Jejunum (tissue), 1 donor: ENCODE data around the genes ATP12A and RNF17.

DNA sequence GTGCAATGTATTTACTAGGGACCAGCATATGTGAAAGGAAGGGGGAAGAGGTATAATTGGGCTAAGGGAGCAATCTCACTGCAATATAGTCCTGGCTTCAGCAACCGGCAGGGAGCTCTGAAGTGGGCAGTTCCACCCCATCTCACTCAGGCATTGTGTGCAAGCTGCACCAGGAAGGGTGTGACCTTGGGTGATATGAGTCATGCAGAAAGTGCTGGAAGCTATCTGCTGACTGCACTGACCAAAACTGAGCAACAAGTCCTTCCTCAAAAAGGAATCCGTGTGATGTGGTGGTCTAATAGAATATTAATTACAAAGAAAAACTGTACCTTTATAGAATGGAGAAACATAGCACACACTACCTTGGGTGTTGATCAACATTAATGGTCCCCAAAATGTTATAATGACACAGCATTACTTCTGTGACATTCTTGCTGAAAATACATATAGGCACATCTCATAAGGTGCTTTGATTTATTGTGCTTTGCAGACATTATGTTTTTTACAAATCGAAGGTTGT lies 23.2 kb downstream of the ZDHHC20 start:
- PRO-cap, result unidirectional peak, minus-strand start at position 155 of the sequence

DNA sequence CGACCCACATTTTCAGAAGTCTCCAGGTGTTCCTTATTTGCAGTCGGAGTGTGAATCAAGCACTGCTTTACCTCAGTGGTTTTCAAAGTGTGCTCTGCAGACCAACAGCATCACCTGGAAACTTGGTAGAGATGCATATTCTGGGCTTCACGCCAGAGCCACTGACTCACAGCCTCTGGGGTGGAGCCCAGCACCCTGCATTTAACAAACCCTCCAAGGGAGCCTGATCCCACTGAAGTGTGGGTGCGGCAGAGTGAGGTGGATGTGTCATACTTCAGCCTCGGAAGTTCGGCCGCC lies 33.2 kb upstream of the MICU2 start:
- PRO-cap, result unidirectional peak, plus-strand start at position 229 of the sequence

DNA sequence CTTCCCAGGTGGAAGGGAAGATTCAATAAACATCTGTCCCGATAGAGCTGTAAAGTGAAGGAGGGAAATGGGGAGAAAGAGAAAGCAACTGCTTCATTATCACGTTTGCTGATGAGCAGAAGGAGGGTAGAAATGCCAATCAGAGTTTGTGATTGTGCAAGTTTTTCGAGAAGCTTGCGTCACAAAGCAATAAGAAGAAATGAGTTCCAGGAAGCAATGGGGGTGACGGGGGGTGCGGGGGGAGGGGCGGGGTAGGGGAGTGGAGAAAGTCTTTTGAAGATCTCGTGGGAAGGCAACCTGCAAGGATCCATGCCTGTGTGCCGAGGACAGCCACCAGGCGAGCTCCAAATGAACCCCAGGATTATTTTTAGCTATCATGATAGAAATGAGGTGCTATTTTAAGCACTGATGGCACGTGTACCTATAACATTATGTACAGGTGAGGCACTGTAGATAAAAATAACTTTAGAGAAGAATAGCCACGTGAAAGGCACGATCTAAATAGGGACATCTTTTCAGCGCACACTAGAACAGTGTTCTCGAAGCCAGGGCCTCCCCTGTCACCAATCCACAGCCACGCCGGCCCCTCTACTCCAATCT lies 224.3 kb downstream of the FGF9 start:
- PRO-cap, result bidirectional peak, plus-strand start at position 276 of the sequence, minus-strand start at position 107 of the sequence

GRCh38 chr13:22009473-22010131 lies 338.7 kb downstream of the FGF9 start:
- PRO-cap, result no peak

DNA sequence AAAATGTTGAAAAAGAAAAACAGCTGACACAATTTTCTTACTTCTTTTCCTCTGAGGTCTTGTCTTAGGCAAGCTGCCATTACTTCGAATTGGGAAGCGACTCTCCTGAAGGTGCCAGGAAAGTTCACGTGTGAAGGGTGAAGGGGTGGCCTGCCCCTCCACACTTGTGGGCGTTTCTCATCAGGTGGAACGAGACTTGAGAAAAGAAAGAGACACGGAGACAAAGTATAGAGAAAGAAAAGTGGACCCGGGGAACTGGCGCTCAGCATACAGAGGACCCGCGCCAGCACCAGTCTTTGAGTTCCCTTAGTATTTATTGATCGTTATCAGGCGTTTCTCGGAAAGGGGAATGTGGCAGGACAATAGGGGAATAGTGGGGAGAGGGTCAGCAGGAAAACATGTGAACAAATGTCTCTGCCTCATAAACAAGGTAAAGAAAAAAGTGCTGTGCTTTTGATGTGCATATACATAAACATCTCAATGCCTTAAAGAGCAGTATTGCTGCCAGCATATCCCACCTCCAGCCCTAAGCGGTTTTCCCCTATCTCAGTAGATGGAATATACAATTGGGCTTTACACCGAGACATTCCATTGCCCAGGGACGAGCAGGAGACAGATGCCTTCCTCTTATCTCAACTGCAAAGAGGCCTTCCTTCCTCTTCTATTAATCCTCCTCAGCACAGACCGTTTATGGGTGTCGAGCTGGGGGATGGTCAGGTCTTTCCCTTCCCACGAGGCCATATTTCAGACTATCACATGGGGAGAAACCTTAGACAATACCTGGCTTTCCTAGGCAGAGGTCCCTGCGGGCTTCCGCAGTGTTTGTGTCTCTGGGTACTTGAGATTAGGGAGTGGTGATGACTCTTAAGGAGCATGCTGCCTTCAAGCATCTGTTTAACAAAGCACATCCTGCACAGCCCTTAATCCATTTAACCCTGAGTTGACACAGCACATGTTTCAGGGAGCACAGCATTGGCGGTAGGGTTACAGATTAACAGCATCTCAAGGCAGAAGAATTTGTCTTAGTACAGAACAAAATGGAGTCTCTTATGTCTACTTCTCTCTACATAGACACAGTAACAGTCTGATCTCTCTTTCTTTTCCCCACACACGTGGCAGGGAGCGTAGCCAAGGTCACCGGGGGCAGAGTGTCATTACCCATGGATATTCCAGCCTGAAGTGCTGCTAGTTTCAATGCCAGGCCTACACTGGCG lies 366.9 kb upstream of the SGCG start:
- PRO-cap, result no peak

DNA sequence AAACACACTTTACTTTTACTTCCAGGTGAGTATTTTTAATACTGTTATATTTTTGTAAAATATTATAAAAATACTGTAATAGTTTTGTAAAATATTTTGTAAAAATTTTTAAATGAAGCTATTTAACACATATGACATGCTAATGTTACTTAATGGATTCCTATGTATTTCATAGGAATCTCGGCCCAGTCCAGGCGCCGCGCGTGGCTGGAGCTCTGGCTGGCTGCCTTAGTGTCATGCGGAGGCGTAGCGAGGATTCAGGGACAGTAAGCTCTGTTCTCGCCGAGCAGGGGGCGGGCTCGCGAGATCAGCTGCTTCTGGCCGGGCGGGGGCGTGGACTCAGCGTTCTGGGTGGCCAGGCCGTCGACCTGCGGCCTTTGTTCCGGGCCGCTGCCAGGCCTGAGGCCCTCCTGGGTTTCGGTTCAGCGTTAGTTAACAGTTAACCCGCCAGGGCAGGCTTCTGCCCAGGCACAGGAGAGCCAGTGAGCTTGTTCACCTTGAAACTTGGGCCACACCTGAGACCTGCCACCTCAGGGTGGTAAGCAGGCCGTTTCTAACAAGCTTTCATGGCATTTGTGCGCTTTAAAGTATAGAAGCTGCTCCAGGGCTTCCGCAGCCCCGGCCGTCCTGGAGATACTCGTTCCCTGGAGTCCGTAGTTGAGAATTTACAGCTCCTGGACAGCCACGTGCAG lies 332.3 kb upstream of the SGCG start:
- PRO-cap, result no peak

GRCh38 chr13:23470707-23471048 lies 37.2 kb upstream of the SACS start:
- PRO-cap, result no peak

DNA sequence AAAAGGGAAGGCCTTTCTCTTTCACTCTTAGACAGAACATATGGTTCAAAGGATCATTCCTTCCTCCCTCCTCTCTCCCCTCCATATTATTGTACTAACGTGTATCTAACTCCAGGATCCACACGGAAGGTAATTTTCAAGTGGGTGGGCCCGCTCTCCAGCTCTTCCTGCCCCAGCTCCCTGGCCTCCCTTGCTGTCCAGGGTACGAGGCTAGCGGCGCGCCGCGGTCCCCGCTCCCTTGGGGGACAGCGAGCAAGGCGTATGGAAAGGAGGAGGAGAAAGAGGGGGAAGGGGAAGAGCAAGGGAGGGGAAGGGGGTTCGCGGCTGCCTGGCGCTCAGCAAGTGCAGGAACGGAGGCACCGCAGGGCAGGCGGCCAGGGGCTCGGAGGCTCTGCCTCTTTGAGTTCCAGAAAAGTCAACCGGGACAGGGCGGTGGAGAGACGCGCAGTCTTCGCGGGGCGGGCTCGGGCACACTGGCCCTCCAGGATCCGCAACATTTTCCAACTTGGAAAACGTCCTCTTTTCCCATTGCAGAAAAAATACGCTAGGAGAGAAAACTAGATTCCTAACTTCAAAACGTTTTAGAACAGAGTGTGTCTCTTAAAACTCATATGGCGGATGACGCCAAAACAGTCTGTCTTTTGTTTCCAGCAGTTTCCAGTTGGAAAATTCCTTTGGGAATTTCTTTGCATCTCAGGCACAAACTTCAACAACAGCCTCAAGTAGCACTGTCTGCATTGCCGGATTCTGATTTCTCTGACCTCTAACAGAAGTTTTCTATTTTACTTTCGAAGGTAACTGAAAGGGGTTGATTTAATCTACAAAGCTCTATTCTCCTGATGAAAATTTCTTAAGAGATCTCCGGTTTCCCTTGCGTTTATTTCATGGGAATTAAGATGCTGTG lies 23.1 kb upstream of the TNFRSF19 start:
- PRO-cap, result no peak

GRCh38 chr13:23945708-23946094 lies 56.5 kb upstream of the MIPEP start:
- PRO-cap, result no peak

GRCh38 chr13:23966870-23967078 lies 77.6 kb upstream of the MIPEP start:
- PRO-cap, result no peak

GRCh38 chr13:24181957-24182775 lies 21.6 kb downstream of the SPATA13 start:
- PRO-cap, result no peak

- PRO-cap, result no peak
Measured at GRCh38 chr13:24230080-24230426, 69.5 kb downstream of the SPATA13 start.

- PRO-cap, result no peak
Measured at GRCh38 chr13:24264966-24265545, 44.3 kb upstream of the C1QTNF9 start.

GRCh38 chr13:24271566-24272548 lies 37.5 kb upstream of the C1QTNF9 start:
- PRO-cap, result bidirectional peak, plus-strand start at chr13:24272069, minus-strand start at chr13:24271797

DNA sequence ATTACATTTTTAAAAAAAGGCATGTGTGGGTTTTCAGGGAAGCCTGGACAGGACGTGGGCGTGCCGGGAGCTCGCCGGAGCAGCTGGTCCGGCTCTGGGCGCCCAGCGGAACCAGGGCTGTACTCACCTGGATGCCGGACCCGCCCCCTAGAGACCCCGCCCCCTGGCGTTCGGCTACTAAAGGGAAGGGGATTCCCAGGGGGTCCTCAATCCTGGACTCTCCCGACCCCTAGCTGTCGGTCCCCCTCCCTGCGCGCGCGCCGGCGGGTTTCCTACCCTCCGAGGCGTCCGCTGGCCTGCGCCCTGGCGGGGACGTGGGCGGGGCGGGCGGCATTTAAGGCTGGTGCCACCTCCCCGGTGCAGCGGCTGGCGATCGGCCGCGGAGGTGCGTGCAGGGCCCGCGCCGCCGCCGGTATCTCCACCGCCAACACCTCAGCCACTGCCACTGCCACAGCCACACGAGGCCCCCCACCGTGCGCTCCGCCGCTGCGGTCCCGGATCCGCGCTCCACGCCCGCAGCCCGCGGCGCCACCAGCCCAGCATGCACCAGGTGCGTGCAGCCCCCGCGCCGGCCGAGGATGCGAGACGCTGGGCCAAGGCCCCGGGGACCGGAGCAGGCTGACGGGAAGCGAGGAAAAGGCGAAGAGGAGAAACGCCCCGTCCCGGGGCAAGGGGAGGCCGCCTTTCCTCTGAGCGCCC lies at the start of gene ATP12A:
Gene ATP12A (plus strand): TSS at position 206 of the 699 bp plus-strand sequence.
- PRO-cap, result unidirectional peak, plus-strand start at position 362 of the sequence

DNA sequence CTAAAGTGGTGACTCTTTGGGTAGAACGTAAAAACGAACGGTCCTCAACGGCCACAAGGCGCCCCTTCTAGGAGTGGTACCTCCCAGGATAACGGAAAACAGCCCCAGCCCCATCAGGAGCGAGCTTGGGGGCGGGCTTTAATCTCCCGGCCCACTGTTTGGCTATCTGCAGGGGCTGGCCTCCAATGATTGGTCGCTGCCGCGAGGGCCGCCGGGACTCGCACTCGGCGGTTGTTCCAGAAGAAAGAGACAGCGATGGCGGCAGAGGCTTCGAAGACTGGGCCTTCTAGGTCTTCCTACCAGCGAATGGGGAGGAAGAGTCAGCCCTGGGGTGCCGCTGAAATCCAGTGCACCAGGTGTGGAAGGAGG lies at the start of gene RNF17:
Gene RNF17 (plus strand): TSS at position 221 of the 369 bp plus-strand sequence.
- PRO-cap, result no peak

- PRO-cap, result no peak
Measured at GRCh38 chr13:24931587-24932202, 9.0 kb upstream of the CENPJ start.

- PRO-cap, result no peak
Measured at GRCh38 chr13:25906211-25906825, 145.5 kb downstream of the SHISA2 start.

- PRO-cap, result no peak
Measured at GRCh38 chr13:26025257-26025614, 26.6 kb downstream of the SHISA2 start.

- PRO-cap, result no peak
Measured at GRCh38 chr13:26214347-26214654, 7.8 kb downstream of the RNF6 start.